Progenitor cell of endocrine pancreas (in vitro differentiated cells): ENCODE data around the genes ELOVL1 and IPO13.

DNA sequence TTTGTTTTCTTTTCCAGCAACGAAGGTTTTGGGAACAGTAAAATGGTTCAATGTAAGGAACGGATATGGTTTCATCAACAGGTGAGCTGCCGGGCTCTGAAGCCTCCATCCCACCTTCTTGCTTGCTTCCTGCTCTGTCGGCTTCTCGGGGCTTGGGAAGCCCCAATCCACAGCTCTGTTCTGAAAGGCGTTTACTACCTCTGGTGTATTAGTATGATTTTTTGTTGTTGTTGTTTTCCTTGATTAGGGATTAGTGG lies 1.1 kb downstream of the YBX1 start:
- PRO-cap: no peak

GRCh38 chr1:42700423-42701180 lies 18.4 kb downstream of the YBX1 start:
- PRO-cap: no peak

- PRO-cap: no peak
These were observed 7.2 kb downstream of the SLC2A1 start for GRCh38 chr1:42951314-42952015.

- PRO-cap: no peak
These were observed 1.6 kb downstream of the SLC2A1 start for GRCh38 chr1:42956789-42957696.

DNA sequence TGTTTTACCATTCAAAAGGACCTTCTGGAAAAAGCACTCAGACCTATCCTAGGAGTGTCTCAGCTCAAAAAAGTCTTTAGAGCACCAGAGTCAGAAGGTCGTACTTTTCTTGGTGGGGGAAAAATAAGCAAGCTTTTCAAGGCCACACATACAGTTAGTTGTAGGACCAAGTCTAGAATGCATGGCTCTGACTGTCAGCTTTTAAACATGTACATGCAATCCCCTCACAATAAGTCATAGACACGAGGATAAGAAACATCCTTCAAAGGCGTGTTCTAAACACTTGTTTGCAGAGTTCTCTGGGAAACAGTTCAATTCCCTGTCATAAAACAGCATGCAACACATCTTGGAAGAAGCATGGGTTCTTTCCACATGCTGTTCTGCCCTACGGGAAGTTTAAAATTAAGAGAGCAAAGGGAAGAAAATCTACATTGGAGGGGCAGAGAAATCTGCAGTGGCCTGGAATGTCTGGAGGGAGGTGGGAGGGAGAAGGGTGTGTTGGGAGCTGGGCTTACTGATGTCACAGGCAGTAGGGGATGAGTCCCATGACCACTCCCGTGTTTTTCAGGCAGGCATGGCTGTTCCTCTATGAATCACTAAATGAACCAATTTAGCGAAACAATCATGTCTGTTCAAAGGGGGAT lies 90.8 kb upstream of the CFAP144 start:
- PRO-cap: no peak

- PRO-cap: no peak
These were observed 77.9 kb upstream of the CFAP144 start for GRCh38 chr1:43069672-43070273.

DNA sequence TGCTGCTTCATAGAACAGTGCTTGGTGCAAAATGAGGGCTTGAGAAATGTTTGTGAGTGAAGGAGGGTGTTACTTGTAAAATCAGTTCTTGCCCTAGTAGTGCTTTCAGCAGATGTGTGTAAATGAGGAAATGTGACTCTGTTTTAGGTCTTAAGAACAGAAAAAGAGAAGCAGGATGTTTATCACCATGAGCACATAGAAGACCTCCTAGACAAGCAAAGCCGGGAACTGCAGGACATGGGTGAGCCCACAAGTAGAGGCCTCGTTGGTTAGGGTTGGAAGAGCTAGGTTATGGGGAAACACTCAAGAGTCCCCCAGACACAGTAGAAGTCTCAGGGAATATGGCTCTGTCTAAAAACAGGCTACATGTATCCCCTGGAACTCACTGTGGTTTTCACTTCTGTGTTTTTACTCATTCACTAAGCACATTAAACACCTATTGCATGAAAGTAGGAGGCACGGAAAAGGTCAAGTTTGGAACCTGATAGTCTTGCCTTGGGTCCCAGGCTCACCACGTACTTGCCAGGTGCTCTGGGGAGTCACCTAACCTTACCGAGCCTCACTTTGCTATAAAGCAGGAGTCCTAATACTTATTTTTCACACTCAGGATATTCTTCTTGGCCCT lies 48.4 kb upstream of the TMEM125 start:
- PRO-cap: no peak

DNA sequence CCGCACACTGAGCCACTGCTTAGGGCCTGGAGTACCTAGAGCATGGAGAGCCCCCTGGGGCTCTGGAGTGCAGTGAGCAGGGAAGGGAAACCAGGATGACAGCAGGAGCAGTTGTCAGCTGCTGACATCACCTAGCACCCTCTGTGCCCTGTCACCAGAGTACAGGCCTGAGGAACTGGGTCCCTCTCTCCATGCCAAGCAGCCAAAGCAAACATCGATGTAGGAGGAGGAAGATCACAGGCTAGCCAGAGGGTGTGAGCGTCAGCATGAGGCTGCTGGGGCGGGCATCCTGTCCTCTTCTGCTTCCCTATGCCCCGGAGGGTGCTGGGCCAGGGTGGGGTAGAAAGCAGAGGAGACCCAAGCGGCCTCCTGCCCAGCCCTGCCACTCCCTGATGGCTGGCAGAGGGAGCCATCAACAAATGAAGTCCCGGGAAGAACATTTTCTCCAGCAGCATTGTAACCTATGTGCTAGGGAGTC lies 34.0 kb upstream of the TMEM125 start:
- PRO-cap: no peak

DNA sequence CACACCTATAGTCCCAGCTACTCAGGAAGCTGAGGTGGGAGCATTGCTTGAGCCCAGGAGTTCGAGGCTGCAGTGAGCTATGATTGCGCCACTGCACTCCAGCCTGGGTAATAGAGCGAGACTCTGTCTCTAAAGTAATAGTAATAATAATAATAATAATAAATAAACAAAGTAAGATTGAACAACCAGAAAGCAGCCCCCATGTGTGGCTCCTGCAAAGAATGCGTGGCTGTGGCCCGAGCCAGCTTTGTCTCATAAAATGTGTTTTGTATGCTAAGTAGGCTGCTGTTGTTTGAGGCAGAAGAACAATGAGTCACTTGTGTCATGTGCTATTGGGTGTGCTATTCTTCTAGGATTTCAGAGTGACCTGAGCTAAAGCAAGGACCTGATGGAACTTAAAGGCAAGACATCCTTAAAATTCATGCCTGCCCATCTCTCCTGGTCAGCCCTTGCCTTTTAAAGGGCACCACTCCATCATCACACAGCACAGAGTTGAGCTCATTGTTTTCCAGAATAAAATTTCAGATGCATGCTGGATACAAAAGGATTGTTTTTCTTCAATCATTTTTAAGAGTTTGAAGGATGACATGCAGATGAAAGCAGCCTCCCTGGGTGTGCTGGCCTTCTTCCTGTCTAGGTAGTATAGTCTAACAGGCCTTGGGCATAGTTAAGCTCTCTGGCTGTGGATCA lies 6.4 kb upstream of the TIE1 start:
- PRO-cap: no peak

DNA sequence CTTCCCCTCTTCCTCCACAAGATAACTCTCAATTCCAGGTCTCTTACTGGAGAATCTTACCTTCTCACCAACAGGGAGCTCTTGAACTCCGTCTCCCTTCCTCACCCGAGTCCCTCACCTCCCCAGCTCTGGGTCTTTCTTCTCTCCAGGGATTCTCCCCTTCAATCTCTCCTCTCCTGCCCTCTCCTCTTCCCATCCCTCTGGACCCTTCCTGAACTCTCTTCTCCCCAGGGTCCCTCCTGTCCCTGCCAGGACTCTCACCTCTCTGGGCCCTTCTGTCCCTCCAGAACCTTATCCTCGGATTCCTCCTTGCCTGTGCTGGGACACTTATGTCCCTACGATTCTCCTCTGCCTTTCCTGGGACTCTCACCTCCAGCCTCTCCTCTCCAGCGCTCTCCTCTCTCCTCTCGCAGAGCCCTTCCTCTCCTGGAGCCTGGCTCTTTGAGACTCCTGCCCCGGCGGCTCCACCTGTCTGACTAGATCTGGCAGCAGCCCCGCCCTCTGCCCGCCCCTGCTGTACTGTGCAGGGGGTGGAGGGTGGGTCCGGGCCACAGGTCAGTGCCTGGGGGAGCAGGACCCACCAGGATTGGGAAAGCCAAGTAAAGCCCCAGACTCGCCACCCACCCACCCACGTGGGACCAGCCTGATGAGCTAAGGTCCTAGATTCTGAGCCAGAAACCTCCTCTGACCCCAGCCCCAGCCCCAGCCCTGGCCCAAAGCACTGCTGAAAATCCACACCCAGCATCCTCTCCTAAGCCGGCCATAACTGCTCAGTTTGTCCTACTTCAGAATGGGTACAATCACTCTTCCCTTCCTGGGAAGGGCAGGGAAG lies 1.7 kb downstream of the ELOVL1 start:
- PRO-cap: unidirectional peak, minus-strand start at position 452 of the sequence

- PRO-cap: bidirectional peak, plus-strand start at chr1:43368212, minus-strand start at chr1:43368011
These were observed at the start of gene ELOVL1 for GRCh38 chr1:43367264-43368098. ELOVL1 (minus strand) TSS chr1:43368011.

DNA sequence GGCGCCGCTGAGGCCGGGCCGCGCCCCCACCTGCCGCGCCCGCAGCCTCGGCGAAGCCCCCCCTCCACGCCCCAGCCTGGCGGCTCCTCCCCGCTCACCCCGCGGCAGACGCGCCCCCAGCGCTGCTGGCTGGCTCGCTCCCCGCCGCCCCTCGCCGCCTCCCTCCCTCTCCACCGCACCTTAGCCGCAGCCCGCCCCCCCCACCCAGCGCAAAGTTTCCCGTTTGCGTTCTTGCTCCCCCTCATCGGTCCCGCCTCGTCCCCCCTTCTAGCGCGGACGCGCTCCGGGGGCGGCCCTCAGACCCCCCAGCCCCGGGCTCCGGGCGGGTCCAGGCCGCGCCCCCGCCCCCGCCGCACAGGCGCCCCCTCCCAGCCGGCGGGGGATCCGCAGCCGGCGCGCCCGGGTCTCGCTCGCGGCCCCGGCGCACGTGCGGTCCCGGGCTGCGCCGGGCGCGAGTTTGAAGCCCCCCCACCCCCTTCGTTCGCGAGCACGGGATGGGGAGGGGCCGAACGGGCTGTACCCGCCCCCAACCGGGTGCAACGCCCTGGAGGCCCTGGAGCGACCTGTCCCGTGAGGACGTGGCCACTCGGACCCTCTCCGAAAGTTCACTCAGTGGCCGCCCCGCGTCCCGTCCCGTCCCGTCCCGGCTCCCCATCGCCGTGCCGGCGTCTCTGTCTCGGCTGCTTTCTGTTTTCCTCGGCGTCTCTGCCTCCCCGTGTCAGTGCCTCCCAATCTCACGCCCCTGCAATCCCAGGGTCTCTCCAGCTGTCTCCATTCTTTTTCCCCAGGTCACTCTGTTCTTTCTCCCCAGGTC lies 730 bp downstream of the PTPRF start:
- PRO-cap: bidirectional peak, plus-strand start at position 585 of the sequence, minus-strand start at position 429 of the sequence

DNA sequence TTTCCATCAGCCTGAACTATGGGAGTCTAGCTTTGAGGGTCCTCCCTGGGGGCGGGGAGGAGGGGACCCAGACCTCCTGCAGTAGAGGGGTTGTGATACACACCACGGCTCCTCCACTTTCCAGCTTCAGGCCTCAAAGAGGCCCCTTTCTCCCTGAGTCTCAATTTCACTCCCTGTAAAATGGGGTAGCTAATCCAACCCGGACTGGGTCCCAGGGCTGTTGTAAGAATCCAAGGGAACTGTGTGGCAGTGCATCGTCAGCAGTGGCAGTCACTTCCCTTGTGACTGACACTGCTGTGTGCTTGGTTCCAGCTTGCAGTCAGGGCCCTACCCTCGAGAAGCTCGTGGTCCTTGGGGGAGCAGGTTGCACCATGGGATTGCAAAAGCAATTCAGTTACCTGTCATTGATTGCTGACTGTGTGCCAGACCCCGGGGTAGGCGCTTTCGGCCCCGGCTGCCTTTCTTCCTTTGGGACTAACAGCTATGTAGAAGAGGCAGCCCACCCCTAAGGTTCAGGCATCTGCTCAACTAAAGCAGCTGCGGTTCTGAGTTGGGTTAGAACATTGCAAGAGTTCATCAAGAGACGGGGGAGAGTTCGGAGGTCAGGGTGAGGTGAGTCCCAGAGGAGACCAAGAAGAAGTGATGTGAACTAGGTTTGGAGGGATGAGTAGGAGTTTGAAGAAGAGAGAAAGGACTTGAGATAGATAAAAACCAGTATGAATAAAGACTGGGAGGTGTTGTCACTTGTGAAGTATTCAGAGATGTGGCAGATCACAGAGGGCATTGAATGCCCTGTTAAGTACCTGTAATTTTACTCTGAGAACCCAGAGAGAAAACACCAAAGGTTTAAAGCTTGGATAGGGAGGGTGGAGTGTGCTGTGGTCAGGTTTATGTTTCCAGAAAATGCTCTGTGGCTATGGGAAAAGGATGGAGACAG lies 3.0 kb downstream of the PTPRF start:
- PRO-cap: no peak

GRCh38 chr1:43534720-43535114 lies 4.0 kb downstream of the PTPRF start:
- PRO-cap: no peak

GRCh38 chr1:43835905-43836987 lies 97.4 kb upstream of the ARTN start:
- PRO-cap: no peak

GRCh38 chr1:43946196-43947390 lies at the start of gene IPO13:
IPO13 (plus strand) TSS chr1:43946950.
- PRO-cap: bidirectional peak, plus-strand start at chr1:43946701, minus-strand start at chr1:43946514; bidirectional peak, plus-strand start at chr1:43946962, minus-strand start at chr1:43946958

GRCh38 chr1:43947549-43948536 lies 1.1 kb downstream of the IPO13 start:
- PRO-cap: no peak

GRCh38 chr1:43992354-43992960 lies 1.1 kb downstream of the CCDC24 start:
- PRO-cap: no peak

GRCh38 chr1:44024864-44025216 lies 6.4 kb downstream of the SLC6A9 start:
- PRO-cap: no peak

DNA sequence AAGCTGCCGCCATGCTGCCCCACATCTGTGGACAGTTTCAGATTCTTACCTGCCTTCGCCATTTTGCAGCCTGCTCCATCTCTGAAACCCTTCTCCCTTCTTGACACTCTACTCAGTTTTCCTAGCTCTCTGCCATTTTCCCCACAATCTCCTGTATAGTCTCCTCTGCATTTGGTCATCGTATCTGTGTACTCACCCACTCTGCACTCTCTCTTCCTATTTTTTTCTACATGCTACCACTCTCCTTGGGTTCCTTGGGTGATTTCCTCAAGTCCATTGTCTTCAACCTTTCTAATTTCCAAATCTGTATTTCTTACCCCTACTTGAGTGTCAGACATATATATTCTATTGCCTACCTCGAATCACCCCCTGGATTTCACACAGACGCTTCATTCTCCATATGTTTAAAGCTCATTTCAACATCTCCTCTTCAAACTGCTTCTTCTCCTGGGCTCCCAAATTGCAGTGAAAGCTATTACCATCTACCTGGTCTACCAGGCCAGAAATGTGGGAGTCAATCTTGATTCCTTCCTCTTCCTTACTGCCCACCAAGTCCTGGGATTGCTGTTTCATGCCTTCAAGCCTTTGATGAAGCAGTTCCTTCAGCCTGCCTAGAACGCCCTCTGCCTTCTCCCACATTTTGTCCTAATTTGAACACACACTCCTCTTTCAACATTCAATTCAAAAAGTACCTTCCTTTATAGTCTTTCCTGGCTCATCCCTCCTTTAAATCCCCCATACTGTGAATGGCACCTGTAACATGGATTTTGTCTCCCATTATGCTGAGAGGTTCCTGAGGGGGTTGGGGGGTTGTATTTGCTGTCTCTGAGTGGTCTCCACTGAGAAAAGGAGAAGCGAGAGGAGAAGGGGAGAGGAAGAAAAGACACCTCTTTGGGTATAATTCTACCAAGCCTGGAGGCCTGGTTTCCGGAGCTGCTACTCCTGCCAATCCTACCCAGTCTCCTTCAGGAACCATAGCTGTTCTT lies 42.3 kb downstream of the DMAP1 start:
- PRO-cap: no peak